Epithelial cell of proximal tubule (primary cell): ENCODE measurements around the gene EFNB2.

GRCh38 chr13:106099533-106099825, 436.0 kb downstream of the EFNB2 start:
- RAMPAGE, long total RNA: no peak
- RRBS: no CpG with 5 or more reads among the region's 5 CpGs

- RAMPAGE, long total RNA: no peak
- RRBS: no CpG with 5 or more reads among the region's 4 CpGs
Measured at GRCh38 chr13:106481904-106482464, 53.5 kb downstream of the EFNB2 start.

- RAMPAGE, long total RNA: no peak
- RRBS: no CpG with 5 or more reads among the region's 5 CpGs
Measured at GRCh38 chr13:106513355-106514054, 22.0 kb downstream of the EFNB2 start.

DNA sequence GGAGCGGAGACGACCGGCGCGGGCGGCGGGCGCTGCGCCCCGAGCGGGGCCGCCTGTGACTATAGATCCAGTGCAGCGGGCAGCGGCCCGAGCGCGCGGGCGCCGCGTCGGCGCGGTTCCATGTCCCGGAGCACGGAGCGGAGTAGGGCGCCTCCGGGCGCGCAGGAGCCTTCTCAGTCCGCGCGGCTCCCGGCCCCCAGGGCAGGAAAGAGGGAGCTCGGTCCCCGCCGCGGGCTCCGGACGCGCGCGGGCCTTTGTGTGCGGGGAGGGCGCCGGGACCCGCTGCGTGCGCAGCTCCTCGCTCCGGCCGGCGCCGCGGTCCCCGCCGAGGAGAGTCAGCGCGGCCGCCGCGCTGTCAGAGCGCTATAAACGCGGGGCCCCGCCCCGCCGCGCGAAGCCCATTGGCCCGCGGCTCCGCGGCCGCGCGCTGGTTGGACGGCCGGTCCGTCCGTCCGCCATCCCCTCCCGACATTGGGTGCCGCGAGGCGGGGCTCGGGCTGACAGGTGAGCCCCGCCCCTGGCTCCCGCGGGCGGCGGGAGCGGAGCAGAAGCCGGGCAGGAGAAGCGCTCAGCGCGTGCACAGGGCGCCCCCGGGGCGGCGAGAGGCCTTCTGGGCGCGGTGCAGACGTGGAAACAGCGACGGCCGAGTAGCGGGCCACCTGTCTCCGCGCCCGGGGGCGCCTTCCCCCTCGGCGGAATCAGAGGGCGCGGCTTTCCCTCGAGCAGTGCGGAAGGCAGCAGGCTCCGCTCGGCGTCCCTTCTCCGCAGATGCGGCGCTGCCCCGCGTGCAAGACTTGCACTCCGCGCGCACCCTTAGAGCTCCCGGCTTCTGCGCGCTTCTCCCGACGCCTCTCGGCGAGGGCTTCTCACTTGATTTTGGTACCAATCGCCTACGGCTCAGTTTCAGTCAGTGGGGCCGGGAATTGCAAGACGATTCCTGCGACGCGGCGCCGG, at the start of gene EFNB2:
EFNB2 (minus strand) TSS at position 340 of the 954 bp plus-strand sequence.
- RAMPAGE, long total RNA: no peak
- RRBS: under 1% methylated on average over 65 of the region's 146 CpGs

GRCh38 chr13:106795460-106796300, 227.7 kb upstream of the ARGLU1 start:
- RAMPAGE, long total RNA: no peak
- RRBS: no CpG with 5 or more reads among the region's 11 CpGs

GRCh38 chr13:106796301-106796990, 228.5 kb upstream of the ARGLU1 start:
- RAMPAGE, long total RNA: no peak
- RRBS: no CpG with 5 or more reads among the region's 15 CpGs

DNA sequence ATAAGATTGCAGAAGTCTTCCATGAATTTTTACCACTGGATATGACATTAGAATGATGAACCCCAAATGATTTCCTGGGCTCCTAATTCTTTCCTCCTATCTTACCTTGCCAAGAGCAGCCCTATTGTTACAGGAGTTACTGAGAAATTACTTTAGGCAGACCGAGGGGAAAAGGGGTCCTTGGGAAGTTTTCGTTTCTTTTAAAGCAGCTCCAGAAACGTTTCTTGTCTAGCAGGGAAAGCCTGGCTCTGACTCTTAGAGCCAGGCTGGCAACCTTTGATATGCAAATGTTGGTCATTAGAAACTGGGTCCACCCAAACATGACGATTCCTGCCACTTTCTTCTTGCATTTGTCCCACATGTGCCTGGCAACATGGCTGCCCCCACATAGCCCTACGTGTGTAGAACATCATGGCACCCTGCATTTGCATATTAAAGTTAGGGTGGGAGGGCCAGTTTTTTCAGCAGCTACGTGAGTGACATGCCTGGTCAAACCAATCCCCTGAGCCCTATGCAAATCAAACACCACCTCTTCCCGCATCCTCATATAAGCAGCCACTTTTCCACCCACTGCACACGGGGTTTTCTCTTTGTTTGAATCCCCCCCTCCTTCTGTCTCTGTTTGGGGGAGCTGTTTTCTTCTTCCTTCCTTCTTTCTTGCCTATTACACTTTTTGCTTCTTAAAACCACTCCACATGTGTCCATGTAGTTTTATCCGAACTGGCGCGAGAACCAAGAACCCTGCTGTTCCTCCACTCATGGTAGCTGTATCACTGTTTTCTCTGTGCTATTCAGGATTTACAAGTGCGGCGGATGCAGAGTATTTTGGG, 95.0 kb downstream of the LIG4 start:
- RAMPAGE, long total RNA: no peak
- RRBS: no CpG with 5 or more reads among the region's 13 CpGs

GRCh38 chr13:108779317-108779963, 150.0 kb downstream of the MYO16 start:
- RAMPAGE, long total RNA: no peak
- RRBS: no CpG with 5 or more reads among the region's 8 CpGs

- RAMPAGE, long total RNA: no peak
- RRBS: no CpG with 5 or more reads among the region's 5 CpGs
Measured at GRCh38 chr13:108980212-108980715, 350.9 kb downstream of the MYO16 start.

GRCh38 chr13:108981331-108981807, 352.0 kb downstream of the MYO16 start:
- RAMPAGE, long total RNA: no peak
- RRBS: no CpG with 5 or more reads among the region's 7 CpGs

DNA sequence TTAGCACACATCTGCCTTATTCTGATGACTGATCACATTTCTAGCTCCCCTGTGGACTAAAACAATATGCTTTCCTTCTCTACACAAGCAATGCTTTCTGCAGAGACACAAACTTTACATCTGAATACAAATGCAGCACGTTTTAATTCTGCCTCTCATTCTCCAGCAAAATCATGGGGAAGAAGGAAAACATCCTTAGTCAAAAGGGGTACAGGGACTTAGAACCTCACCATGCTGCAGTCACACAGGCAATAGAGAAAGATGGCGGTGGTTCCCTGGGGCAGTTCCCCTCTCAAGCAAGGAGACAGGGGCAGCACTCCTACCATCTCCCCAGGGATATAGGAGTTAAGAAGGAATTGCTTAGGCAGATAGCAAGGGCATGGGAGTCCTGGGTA, 514.9 kb downstream of the IRS2 start:
- RAMPAGE, long total RNA: no peak
- RRBS: no CpG with 5 or more reads among the region's 2 CpGs

DNA sequence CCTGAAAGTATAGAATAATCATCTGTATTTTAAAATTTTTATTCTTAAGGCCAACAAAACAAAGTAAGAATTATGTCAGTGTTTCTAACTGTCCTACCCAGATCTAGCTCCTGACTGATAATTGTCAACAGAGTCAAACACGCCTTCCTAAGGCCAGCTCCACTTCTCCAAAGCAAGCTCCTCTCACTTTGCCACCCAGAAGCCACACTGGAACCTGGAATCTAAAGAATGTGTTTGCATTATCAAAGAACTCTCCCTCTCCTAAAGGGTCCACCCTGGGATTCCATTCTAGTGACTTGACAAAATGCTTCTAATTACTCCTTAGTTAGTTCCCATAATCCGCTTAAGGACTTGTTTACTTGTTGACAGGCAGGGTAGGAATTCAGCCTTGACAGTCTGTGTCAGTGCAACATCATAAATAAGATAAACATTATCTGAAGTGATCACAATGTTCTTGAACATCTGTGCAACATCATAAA, 512.3 kb downstream of the IRS2 start:
- RAMPAGE, long total RNA: no peak
- RRBS: no CpG with 5 or more reads among the region's 2 CpGs

DNA sequence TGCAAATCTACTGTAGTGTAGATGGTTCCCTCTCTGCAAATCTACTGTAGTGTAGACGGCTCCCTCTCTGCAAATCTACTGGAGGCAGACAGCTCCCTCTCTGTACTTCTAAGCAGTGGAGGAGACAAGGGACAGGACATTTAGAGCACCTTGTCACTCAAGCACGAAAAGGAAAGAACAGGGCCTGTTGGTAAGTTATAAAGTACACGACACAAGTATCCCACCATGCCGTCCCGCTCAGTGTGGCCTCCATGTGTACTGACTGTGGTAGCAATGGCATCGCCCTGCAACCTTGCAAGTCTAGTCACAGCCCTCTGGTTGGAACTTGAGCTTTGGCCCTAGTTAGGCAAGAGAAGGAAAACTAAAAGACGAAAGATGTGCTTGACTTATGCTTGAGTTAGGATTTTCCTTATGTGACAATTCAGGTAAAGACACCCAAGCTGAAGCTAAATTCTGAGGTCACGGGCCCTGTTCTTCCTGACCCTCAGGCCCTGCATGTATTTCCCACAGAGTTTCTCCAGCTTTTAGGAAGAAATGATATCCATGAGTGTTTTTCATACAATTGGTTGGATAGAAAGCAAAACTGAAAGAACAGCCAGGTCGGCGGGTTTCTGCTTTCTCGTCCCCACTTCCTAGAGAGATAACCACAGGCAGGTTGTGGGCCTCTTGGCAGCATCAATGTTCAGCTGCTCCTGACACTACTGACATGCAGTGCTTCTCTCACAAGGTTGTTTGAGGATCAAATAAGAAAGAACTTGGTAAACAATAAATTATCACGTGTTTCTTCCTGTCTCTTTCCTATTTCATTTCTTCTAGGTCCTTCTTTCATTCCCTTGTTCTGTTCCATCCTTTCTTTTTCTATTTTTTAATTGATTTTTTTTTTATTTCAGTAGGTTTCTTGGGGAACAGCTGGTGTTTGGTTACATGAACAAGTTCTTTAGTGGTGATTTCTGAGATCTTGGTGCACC, 216.2 kb downstream of the IRS2 start:
- RAMPAGE, long total RNA: no peak
- RRBS: no CpG with 5 or more reads among the region's 12 CpGs

DNA sequence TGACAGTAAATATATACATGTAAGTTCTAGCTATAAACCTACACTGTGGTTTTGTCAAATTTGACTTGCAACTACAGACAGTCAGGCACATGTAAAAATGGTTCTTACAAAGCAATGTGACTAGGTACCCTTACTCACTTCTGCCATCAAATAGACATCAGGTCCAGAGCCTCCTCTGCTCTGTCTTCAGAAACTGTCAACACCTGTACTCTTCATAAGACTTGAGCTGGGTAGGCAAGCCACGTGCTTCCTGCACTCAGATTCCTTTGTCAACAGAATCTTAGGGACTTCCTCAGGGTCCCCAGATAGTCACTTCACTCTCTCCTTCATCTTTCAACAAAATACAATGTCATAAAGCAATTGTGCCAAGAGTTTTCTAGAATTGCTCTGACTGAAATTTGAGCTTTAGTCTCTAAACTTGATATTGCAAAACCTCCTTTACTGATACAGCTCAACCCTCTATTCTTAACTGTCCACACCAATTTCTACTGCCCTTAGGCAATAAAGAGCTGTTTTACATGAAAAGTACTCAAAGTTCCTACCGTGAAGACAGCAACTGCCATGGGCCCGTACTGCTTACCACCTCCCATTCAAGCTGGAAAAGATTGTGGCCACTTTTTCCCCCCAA, 179.9 kb downstream of the IRS2 start:
- RAMPAGE, long total RNA: no peak
- RRBS: no CpG with 5 or more reads among the region's 3 CpGs

DNA sequence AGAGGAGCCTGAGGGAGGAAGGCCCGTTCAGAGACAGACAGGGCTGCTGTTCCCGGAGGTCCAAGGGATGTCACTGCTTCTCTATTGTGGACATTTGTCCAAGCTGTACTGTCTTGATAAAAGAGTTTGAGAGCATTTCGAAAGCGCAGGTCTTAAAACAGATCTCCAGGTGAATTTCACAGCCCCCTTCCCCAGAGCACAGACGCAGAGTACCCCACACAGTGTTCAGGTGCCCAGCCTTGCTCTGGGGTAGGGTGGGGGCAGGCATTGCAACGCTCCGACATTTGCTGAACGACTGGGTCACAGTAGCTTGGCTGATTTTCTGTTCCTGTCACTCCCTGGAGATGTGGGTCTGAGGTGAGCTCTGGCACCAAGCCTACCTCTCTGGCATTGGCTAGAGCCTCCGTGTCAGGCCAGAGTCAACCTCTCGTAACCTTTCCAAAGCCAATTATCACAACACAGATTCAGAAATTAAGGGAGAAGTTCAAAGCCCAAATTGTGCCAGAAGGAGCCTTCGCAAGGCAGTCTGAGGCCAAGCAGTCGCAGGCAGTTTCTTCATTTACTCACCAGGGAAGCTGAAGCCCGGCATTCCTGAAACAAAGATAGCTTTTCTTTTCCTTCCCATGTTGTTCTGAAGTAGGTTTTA, 117.2 kb downstream of the IRS2 start:
- RAMPAGE, long total RNA: no peak
- RRBS: no CpG with 5 or more reads among the region's 13 CpGs

GRCh38 chr13:109764158-109764567, 22.2 kb downstream of the IRS2 start:
- RAMPAGE, long total RNA: no peak
- RRBS: no CpG with 5 or more reads among the region's 5 CpGs

DNA sequence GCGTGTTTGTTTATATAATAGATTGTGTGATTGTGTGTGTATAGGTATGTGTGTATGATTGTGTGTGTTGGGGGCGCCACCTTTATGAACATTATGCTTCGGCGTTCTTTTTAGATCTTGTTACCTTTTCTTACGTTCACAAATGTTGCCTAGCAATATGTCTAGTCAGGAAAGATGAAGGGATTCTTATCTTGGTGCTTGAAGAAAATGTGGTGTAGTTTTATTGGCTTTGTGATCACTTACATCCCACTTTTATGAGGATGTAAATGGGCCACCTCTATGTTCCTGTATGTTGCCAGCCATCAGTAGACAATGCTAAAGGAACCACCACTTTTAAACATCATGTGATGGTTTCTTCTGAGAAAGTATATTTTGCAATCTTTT, 2.1 kb upstream of the IRS2 start:
- RAMPAGE, long total RNA: no peak
- RRBS: no CpG with 5 or more reads among the region's 5 CpGs

- RAMPAGE, long total RNA: no peak
- RRBS: no CpG with 5 or more reads among the region's 3 CpGs
Measured at GRCh38 chr13:109788919-109789239, 2.5 kb upstream of the IRS2 start.

GRCh38 chr13:109938532-109939127, 152.2 kb upstream of the IRS2 start:
- RAMPAGE, long total RNA: no peak
- RRBS: no CpG with 5 or more reads among the region's 6 CpGs

DNA sequence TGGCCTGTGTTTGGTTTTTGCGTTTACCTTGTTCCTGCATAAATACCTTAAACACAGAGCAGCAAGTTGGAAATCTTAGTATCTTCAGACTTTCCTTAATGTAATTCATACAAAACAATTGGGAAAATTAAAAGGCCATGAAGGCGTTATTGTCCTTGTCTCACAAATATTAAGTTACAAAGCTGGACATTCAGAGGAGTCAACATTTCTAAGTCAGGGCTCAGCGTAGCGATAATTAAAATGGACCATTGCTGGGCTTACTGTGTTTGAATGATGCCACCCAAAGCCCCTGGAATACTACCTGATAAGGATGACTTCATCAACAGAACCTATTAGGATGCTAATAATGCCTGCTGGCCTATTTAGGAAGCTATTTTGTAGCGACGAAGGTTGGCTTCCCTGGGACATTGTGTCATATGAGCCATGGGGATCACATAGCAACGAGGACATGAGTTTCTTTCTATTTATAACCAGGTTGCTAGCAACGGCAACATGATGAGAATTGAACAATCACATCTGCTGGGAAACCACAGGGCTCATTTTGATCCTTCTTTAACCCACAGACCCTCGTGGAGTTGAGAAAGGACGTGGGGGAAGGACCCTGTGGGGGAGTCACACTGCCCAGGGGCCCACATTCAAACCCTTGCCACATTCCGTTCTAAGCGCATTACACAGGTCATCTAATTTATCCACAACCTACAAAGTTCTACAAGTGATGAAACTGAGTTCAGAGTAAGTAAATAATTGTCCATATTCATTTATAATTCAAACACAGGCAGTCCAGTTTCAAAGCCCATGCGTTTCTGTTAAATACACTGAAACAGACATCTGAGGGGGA, 172.2 kb downstream of the COL4A1 start:
- RAMPAGE, long total RNA: no peak
- RRBS: no CpG with 5 or more reads among the region's 13 CpGs